Left cardiac atrium (tissue), 1 donor: Measurements from ENCODE around the gene PTPRU.

DNA sequence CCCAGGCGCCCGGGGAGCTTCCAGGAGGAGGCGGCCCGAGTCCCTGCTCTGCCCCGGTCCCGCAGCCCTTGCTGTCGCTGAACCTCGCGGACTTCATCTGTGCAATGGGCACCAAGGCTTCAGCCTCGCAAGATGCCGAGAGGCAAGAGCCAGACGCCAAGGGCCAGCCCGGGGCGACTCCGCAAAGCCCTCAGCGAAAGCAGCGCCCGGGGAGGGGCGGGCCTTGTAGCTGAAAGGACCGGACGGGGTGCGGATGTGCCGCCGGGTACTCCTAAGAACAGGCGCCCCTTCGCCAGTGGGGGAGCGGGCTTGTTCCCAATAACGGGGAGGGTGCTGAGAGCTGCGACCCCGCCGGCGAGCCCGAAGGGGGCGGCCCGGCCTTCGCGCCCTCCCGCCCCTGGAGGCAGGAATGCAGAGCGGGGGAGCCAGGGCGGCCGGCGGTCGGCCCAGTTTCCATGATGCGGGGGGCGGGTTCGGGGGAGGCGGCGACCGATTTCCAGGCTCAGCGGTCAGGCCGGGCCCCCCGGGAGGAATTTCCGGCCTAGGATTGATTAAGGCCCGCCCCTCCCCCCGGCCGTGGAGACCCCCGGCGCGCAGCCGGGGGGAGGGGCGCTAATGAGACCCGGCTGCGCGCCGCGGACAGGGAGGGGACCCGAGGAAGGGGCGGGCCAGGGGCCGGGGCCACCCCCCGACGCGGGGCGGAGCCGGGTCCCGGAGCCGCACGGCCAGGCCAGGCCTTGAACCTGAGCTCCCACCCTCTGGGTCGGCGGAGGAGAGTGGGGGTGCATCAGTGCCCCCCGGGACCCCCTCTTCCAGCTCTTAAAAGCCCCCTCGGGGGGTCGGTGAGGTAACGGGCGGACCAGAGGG is 767 bp upstream of the TMEM200B start:
- PRO-cap: bidirectional peak, plus-strand start at position 707 of the sequence, minus-strand start at position 411 of the sequence

- PRO-cap: no peak
These were observed 22.6 kb downstream of the SRSF4 start for GRCh38 chr1:29158995-29159670.

GRCh38 chr1:29236123-29237005 is at the start of gene PTPRU:
TSS of gene PTPRU (plus strand) at chr1:29236522.
- PRO-cap: unidirectional peak, plus-strand start at chr1:29236522

DNA sequence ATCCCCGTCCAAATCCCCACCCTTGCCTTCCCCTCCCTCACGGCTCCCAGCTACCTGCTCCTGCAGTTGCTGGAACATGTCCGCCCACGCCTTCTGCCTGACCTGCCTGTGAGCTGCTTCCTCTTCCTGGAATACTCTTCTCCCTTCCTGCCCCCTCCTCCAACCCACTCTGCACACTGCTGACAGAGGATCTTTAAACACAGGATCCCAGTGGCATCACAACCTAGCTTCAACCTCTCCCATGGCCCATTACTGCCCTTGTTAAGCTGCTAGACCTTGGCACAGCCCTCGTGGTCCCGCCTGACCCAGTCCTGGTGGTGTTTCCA is 118.3 kb downstream of the PTPRU start:
- PRO-cap: no peak

DNA sequence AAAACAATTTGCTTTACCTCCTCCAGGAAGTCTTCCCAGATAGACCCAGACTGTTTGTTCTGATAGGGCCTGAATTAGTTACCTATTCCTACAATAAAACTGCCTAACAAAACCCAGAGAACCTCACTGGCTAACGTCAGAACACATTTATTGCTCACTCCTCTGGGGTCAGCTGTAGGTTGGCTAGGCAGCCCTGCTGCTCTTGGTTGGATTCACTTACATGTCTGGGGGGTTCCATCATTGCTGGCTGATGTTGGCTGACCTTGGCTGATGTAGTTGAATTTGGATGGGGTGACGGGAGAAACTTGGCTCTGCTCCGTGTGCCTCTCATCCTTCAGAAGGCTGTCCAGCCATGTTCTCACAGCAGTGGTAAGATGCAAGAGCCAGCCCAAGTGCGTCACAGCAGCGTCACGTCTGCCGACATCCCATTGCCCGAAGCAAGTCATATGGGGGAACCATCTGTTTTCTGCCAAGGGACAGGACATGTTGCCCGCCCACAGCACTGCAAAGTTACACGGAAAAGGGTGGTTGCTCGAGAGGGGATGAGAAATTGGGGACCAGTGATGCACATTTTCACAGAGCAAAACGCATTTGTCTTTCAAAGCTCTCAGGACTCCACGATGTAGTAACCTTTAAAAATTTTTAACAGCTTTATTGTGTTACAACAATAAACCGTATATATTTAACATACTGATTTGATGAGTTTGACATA is 613.5 kb downstream of the MATN1 start:
- PRO-cap: no peak

- PRO-cap: no peak
These were observed 532.6 kb downstream of the MATN1 start for GRCh38 chr1:30190793-30191160.

- PRO-cap: no peak
These were observed 427.6 kb downstream of the MATN1 start for GRCh38 chr1:30295811-30296163.

DNA sequence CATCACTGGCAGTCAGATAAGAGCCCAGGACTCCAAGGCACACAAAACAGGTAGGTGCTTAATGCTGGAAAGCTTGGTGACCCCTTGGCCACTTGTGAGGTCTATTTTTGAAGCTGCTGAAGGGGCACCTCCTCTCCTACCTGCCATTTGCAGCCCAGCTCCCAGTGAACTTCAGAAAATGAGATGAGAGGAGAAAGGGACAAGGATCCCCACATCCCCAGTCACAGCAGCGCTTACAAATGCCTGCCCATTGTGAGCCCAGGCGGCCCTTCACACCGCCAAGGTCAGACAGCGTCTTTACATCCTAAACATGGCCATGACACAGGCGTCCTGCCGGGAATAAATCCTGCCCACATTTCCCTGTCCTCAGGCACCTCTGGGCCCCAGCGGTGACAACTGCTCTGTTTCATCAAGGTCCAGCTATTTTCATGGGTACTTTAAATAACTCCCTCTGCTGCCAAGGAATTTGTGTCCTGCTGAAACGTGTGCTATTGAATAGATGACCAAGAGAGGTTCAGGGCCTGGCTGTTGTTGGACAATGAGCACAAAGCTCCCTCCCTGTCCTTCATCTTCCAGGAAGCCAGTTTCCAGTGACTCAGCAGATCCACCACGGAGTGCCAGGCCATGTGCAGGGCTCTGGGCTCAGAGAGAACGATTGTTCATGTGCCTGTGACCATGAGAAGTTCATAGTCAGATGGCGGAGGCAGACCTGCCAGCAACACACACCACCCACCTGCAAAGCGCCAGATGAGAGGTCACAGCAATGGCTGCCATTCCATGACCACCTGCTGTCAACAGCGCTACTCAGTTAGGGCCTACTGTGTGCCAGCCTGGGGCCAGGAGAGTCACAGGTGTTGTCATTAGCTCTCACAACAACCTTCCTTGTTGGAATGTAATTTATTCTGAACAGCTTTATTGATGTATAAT is 195.8 kb downstream of the MATN1 start:
- PRO-cap: bidirectional peak, plus-strand start at position 590 of the sequence, minus-strand start at position 398 of the sequence

DNA sequence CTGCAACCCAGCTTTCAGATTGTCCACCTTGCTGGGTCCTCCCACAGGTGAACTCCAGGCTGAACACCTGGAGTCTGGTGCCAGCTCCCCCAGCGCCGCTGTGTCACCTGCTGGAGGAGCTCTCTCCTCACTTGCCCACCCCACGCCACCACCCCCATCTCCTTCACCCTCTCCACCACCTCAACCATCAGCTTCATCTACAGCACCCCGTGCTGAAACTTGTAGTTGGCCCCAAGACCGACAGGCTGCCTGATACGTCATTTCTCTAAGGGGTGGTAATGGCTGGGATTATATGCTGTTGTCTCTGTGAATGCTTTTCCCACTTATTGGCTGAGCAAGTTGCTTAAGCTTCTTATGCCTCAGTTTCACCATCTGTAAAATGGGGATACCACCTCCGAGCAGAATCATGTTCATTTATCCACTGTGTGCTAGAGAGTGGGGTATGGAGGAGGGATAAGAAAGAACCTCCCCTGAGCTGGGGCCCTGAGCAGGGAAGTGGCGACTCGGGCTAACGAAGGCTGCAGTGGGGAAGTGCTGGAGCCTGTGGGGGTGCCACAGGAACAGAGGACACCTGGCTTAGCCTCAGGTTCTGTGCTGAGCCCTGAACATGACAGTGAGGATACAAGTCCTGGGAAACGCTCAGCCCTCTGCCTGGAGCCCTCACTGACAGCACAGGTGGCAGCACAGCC is 3.1 kb downstream of the MATN1 start:
- PRO-cap: no peak

- PRO-cap: no peak
These were observed 15.4 kb upstream of the MATN1 start for GRCh38 chr1:30738789-30739114.

- PRO-cap: no peak
These were observed 7.9 kb downstream of the LAPTM5 start for GRCh38 chr1:30749445-30750387.

- PRO-cap: no peak
These were observed 4.0 kb downstream of the LAPTM5 start for GRCh38 chr1:30753266-30754334.

DNA sequence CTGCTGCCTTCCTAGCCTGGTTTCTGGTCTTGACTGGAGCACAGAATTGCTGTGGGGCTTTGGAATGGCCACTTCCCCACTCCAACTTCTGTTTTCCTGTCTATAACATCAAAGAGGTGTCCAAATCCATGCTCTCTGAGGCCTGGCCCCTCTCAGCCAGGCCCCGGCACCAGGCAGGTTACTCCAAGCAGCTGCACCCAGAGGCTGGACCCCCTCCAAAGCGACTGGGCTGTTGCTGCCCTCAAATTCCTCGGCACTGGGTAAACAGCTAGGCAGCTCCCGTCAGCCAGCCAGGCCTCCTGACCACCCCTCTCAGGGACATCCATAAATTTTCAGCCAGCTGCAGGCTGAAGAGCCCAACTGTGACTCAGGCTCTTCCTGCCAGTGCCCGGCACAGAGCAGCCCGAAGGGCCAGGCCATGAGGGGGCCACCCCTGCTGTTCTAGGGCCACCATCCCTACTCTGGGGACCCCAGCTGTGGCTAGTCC is 5.9 kb upstream of the LAPTM5 start:
- PRO-cap: no peak

DNA sequence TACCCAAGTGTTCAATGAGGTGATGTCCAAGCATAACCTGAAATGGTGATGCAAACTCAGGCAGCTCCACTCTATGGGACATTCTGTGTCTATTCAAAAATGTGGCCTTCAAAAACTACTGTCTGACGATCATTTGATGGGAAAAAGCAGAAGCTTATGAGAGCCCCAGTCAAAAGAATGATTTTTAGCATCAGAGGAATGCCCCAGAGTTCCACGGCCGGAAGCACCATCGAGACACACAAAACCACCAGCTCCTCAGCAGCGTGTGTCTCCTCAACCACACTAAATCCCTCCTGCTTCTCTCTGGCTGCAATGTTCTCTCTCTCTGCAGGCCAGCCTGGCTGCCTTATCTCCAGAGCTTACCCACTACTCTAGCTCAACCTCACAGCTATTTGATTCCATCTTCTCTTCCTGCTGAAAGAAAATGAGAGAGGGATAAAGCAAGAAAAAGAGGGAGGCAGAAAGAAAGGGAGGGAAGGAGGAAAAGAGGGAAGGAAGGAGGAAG is 33.3 kb upstream of the LAPTM5 start:
- PRO-cap: no peak

- PRO-cap: no peak
These were observed 39.1 kb downstream of the SDC3 start for GRCh38 chr1:30869425-30869964.

- PRO-cap: no peak
These were observed 28.0 kb upstream of the SDC3 start for GRCh38 chr1:30936432-30937020.

DNA sequence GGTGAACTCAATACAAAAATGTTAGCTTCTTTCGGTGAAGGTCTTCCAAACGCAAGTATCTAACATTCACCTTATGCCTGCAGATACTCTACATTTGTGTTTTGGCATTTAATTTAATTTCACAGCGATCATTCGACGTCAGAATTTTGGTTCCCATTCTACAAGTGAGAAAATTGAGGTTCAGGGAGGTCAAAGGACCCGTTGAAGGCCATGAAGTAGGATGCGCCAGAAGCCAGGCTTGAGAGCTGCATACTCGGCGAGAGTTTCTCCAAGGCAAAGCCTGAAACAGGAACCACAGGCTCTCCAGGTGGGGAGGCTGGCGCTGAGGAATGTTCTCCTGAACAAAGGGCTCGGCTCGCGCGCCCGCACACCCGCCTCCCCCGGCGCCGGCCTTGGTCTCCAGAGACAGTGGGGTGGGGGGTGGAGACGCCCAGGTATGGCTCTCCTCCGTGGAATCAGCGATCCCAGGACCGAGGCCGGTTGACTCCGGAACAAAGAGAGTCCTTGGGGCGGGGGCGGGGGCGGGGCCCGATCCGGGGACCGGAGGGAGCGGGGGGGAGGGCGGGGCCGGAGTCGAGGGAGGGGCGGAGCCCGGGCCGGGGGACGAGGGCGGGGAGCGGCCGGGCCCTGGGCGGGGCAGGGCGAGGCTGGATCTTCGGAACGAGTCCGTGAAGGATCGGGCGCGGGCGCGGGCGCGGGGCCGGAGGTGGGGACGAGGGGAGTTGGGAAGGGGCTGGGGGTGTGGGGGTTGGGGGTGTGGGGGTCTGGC is 85.1 kb downstream of the NKAIN1 start:
- PRO-cap: bidirectional peak, plus-strand start at position 658 of the sequence, minus-strand start at position 493 of the sequence

GRCh38 chr1:31368395-31369598 is 4.1 kb downstream of the FABP3 start:
- PRO-cap: no peak

- PRO-cap: bidirectional peak, plus-strand start at chr1:31373662, minus-strand start at chr1:31373706
These were observed 803 bp upstream of the FABP3 start for GRCh38 chr1:31373474-31374284.

- PRO-cap: no peak
These were observed 1.7 kb downstream of the SERINC2 start for GRCh38 chr1:31414458-31415357.